Left colon (tissue), 1 donor: ENCODE measurements around a stretch of chr1.

- PRO-cap: unidirectional peak, minus-strand start at chr1:208309939
These were observed 65.6 kb upstream of the PLXNA2 start for GRCh38 chr1:208309698-208310217.

DNA sequence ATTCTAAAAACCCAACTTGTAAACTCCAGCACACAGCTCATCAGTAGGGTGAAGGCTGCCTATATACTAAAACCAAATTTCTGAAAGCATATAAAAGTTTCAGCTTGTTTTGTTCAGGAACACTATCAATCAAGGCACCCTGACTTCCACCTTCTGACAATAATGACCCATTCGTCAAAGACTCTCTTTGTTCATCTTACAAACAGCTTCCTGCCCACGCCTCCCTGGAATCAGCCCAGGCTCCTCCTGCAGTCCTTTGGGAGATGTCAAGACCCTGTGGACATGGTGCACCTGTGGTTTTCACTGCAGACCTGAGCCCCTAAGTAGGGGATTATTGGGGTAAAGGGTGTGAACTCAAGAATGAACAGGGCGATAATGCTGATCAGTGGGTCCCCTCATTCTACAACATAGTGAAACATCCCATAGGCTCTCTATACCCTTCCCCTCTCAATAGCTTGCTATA, 178.9 kb upstream of the CAMK1G start:
- PRO-cap: no peak

DNA sequence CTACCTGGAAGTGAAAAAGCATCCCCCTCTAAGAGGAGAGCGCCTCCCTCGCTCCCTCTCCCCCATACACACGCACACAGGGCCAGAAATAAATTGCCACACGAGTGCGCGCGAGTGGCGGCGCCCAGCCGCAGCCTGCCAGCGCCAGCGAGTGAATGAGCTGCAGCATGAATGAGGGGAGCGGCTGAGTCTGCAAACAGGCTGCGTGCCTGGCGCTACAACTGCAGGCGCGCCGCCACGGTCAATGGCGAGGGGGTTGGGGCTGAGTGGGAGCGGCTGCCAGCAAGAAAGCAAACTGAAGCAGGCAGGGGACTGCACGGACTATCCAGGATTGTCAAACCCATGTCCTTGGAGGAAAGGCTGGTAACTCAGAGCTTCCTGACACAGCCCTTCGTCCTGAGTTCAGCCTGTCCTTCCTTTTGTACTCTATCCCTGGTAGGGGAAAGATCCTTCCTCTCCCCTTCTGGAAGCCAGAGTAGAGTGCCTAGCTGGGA, 2.2 kb downstream of the CAMK1G start:
- PRO-cap: no peak

DNA sequence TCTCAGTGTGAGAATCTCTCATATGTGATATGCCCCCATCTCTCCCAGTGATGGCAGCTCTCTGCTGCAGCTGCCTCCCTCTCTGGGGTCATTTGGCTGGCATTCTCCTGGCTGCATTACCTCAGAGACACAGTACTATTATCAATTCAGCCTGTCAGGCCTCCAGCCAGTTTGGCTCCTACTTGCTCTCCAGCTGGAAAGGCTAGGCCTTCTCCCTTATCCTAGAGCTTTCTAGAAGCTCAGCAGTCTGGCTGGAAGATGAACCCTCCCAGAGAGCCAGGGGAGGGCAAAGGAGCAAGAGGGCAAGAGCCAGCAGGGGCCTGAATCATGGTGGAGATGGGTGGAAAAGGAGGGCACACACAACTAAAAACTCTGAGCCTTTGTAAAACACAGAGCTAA, 8.9 kb downstream of the LAMB3 start:
- PRO-cap: no peak

- PRO-cap: no peak
These were observed 5.0 kb upstream of the LAMB3 start for GRCh38 chr1:209657049-209657770.

GRCh38 chr1:209659809-209660527, 7.7 kb upstream of the LAMB3 start:
- PRO-cap: no peak

DNA sequence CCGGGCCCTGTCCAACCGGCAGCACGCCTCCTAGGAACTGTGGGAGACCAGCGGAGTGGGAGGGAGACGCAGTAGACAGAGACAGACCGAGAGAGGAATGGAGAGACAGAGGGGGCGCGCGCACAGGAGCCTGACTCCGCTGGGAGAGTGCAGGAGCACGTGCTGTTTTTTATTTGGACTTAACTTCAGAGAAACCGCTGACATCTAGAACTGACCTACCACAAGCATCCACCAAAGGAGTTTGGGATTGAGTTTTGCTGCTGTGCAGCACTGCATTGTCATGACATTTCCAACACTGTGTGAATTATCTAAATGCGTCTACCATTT, 714 bp downstream of the G0S2 start:
- PRO-cap: no peak

DNA sequence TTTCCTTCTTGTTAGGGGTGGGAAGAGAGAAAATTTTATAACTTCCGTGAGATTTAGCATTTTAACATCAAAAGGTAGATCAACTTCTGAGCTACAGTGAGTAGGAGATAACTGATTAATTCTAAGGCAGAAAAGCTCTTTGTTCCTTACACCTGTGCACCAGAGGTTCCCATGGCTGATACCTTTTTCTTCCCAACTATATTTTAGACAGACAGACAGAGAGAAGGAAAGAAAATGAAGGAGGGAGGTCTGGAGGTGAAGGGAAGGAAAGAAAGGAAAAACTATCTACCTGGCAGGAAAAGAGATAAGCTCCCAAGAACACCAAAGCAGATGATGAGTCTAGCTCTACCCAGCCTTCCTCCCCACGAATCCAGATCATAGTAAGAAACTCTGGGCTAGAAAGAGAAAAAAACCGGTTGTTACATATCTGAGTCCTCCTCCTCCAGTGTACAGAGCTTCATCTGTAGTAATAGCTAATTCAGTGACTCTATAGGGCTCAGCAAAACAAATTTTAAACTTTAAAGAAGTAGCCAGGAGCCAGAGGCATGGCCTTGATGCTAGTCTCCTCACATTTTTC, 1.5 kb downstream of the G0S2 start:
- PRO-cap: no peak

- PRO-cap: no peak
These were observed 17.3 kb downstream of the HSD11B1 start for GRCh38 chr1:209721955-209722306.

- PRO-cap: no peak
These were observed 10.2 kb downstream of the TRAF3IP3 start for GRCh38 chr1:209765865-209766546.

DNA sequence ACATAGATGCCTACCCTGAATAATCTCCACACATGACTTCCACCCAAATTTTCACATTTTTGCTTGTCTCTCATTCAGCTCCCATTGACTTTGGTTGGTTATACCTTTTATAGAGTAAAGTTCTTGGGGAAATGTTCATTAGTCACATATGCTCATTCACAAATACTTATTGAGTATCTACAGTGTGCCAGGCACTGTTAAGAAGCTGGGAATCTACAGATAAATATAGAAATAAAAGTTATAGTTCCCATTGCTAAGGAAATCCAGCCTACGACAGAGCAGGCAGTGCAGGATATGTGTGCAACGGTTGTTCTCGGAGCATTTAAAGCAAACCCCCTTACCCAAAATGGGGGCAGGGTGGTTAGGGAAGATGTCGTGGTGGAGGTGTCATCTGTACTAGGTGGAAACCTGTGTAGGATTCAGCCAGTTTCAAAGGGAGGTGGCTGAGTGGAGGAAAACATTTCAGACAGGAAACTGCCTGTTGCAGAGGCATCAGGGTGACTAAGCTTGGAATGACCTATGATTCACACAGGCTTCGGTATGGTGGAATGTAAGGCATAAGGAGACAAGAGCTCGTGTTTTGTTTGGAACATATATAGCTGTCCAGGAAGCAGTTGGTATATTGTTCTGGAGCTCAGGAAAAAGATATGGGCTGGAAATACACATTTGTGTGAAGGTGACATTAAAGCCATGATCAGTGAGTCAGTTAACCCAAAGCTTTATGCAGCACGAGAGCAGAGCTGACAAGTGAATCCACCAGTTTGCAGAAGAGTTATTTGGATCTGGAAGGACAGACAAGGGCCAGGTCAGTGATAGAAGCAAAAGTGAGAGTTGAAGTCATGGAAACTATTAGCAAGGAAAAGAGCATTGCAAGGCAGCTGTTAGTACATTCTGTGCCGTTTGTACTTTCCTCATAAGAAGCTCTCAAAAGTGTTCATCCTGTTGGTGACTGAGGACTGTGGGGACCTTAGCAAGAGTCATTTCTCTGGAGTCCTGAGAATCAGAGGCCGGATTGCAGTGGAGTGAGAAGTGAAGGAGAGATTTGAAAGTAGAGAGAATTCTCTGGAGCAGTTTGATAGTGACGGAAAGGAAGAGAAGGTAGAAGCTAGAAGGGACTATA, 12.1 kb downstream of the UTP25 start:
- PRO-cap: no peak

DNA sequence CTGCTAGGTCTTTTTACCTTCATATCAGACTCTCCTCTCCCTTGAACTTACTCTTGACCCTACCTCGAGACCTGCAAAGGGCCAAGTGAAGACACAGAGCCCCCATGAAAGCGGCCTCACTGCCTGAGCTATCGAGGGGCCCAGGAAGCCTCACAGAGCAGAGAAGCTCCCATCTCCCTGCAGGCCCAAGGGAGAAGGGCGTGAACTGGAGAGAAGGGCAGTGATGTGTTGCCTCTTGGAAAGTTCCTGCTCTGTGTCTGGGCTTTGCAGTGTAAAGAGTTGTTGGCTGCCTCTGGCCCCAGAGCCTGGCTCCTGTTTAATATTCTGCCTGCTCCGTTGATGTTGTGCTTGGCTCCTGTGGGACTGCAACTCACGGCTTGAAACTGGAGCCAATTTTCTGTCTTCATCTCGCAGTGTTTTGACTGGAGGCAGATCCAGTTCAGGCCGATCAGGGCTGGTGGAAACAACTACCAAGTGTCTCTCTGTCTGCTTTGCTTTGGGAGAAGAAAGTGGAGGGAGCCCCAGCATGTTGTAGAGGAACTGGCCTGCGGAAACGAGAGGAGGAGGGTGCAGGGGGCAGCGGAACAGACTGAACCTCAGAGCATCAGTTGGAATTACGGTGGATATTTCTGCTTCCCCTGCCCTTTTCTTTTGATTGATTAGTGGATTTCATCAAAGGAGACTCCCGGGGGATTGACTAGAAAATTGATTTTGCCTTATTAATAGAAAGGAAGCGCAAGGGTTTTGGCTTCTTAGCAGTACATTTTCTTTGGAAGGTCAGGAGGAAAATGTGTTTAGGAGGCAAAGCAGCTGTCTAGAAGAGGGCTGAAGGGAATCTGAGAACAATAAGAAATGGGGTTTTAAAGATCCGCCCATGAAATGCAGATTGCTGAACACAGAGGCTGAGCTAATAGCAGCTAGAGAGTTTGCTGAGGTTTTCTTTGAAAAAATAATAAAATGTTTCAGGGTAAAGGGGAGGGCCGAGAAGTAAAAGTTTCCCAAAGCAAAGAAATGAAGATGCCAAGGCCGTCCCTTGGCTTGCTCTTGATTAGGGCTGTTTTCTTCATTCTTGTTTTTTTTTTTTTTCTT, 4.6 kb downstream of the SERTAD4 start:
- PRO-cap: no peak

- PRO-cap: bidirectional peak, plus-strand start at chr1:210251526, minus-strand start at chr1:210251258; bidirectional peak, plus-strand start at chr1:210251850, minus-strand start at chr1:210251789
These were observed 18.9 kb downstream of the SERTAD4 start for GRCh38 chr1:210251039-210252352.

- PRO-cap: bidirectional peak, plus-strand start at chr1:210252914, minus-strand start at chr1:210252634
These were observed 20.1 kb downstream of the SERTAD4 start for GRCh38 chr1:210252559-210253239.

DNA sequence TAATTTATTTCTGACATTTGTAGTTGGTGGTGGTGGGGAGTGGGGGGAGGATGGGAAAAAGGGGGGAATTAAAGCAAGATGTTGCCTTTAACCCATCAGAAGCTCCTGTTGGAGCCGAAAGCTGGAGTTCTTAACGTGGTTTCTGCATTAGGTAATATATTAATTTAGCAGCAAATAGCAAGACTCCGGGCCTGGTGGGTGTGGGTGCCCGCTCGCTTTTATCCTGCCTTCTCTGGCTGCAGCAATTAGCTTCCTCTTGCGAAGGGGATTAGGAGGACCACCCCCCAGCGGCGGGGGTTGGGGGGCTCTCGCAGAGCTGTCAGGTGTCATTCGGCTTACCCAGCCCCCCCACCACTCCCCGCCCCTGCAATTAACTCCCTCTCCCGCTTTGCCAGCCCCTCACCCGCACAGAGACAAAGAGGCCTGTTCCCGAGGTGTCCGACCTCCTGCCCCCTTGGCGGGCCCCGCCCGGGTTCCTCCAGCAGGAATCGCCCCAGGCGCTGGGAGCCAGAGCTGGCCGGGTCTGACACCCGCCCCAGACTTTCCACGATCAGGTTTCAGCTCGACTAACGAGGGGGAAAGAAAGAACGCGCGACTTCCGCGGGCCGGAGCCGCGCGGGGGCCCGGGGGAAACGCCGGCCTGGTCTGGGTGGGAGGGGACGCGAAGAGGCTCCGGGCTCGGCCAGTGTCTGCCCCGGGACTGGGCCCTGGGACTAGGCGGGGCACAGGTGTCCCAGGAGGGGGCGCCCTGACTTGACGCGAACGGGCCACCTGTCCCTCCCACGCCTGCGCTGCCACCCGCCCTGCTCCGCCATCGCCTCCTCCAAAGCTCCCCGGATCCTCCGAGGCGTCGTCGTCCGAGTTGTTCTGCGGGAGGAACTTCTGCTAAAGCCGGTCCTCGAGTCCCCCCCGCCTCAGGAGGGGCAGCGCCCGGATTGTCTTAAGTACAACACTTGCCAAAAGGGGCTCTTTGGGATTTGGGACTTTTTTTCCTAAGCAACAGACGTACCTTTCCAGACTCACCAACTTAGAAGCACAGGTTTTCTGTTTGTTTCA, 36.4 kb upstream of the HHAT start:
- PRO-cap: unidirectional peak, plus-strand start at position 646 of the sequence; bidirectional peak, plus-strand start at position 826 of the sequence, minus-strand start at position 702 of the sequence

- PRO-cap: no peak
These were observed 55.9 kb downstream of the HHAT start for GRCh38 chr1:210384632-210385026.

- PRO-cap: no peak
These were observed 13.3 kb upstream of the TRAF5 start for GRCh38 chr1:211313129-211313978.

- PRO-cap: no peak
These were observed 381 bp upstream of the RD3 start for GRCh38 chr1:211492384-211492701.

- PRO-cap: no peak
These were observed 8.2 kb downstream of the SLC30A1 start for GRCh38 chr1:211570680-211571192.

- PRO-cap: no peak
These were observed 5.7 kb downstream of the SLC30A1 start for GRCh38 chr1:211573054-211573820.